ENCODE measurements around a stretch of chr6.

DNA sequence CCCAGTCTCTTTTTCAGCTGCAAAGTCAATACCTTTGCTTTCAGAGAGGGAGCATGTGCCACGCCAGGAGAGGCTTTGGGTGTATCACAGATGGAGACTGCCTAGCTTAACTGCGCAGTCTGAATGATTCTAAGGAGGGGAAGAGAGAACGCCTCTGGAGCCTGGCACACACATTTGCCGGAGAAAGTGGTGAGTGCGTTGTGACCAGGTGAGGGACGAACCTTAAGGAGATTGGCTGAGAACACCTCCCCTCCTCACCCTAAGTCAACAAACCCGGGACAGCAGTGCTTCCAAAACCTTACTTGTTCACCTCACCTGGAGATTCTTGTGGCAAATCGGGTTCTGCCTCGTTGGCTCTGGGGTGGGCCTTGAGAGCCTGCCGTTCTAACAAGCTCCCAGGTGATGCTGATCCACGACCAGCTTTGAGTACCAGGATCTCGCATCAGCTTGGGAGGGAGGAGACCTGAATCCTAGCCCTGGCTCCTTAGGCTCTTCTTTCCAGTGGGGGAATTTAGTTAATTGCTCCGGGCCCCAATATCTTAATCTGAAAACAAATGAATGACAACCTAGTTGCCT is 9.4 kb downstream of the SYNJ2 start:
- PRO-cap, 3 experiments: no peak in any of the 3 experiments
- RRBS: 58% methylated on average over 3 of the region's 13 CpGs

- PRO-cap, 3 experiments: peak in 1 of 3 experiments; most common minus-strand start chr6:158003925 (in 1)
- RRBS: no CpG with 5 or more reads among the region's 8 CpGs
Observed at GRCh38 chr6:158003791-158004277, 22.2 kb downstream of the SYNJ2 start.

DNA sequence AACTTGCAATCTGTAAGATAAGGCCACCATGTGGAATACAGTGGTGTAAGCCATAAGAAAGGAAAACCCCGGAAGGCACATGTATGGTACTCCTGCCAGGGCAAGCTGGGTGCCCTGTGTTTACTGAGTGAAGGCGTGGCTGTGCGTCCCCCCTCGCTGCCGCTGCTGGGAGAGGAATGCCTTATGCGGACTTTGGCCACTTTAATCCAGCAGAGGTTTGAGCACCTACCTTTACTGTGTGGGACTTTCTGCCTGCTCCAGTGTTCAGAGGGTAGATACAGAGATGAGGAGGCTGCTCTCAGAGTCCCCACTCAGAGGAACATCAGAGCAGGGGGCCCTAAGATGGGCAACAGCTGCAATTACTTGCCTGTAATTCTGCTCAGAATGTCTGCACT is 52.6 kb downstream of the SYNJ2 start:
- PRO-cap, 3 experiments: no peak in any of the 3 experiments
- RRBS: no CpG with 5 or more reads among the region's 6 CpGs

GRCh38 chr6:158066076-158066866 is 84.6 kb downstream of the SYNJ2 start:
- PRO-cap, 3 experiments: no peak in any of the 3 experiments
- RRBS: 95% methylated on average over 3 of the region's 26 CpGs

GRCh38 chr6:158077865-158078451 is 90.1 kb downstream of the SERAC1 start:
- PRO-cap, 3 experiments: no peak in any of the 3 experiments
- RRBS: no CpG with 5 or more reads among the region's 18 CpGs

DNA sequence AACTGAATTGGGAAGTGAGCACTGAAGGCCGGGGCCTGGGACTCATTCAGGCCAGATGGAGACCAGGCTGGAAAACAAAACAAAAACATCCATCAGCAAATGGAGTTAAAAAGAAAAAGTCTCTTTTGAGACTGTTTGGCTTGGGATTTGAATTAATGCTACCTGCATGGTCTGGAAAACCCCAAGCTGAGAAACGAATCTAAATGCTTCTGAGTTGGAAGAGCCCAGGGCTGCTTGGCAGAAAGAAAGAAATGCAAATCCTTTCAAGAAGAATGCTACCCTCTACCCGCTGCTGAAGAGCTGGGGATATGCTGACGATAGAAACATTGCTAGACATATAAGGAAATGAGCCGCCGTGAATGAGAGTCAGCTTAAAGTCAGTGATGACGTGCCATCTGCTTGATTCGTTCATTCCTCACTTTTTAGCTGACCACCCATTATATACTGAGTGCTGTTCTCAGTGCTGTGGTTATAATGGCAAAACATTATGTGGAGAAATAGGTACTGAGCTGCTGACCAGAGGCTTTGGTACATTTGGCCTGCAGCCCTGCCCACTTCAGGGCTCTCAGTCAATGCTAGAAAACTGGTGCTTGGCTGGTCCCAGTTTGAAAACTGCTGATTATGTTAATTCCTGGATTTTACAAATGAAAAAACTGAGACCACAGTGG is 28.0 kb upstream of the TULP4 start:
- PRO-cap, 3 experiments: no peak in any of the 3 experiments
- RRBS: no CpG with 5 or more reads among the region's 8 CpGs

DNA sequence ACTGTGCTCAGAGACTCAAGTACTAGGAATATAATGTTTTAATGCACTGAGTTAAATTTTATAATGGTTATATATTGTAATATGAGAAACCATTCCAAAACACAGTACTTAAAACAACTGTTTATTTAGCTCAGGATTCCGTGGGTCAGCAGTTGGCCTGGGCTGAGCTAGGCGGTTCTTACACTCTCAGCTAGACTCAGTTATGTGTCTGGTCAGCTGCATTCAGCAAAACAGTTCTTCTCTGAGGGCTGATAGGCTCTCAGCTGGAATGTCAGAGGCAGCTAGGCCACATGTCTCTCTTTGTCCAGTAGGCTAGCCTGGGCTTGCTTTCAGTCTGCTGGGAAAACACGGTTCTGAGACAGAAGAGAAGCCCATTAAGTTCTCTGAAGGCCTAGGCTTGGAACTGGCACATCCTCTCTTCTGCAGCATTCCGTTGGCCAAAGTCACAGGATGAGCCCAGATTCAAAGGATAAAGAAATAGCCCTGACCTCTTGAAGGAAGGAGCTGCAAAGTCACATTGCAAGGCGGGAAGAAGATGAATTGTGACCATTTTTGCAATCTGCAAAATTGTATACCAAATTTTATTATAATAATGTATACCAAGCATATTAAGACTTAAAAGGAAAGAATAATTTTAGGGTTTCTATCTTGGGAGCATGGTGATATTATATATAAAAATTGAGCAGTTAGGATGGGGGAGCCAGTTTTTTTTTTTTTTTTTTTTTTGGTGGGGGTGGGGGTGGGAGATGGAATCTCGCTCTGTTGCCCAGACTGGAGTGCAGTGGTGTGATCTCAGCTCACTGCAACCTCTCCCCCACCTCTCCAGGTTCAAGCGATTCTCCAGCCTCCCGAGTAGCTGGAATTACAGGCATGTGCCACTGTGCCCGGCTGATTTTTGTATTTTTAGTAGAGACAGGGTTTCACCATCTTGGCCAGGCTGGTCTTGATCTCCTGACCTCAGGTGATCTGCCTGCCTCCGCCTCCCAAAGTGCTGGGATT is 65.8 kb downstream of the TULP4 start:
- PRO-cap, 3 experiments: peak in 1 of 3 experiments; most common minus-strand start position 204 of the sequence (in 1)
- RRBS: no CpG with 5 or more reads among the region's 10 CpGs

DNA sequence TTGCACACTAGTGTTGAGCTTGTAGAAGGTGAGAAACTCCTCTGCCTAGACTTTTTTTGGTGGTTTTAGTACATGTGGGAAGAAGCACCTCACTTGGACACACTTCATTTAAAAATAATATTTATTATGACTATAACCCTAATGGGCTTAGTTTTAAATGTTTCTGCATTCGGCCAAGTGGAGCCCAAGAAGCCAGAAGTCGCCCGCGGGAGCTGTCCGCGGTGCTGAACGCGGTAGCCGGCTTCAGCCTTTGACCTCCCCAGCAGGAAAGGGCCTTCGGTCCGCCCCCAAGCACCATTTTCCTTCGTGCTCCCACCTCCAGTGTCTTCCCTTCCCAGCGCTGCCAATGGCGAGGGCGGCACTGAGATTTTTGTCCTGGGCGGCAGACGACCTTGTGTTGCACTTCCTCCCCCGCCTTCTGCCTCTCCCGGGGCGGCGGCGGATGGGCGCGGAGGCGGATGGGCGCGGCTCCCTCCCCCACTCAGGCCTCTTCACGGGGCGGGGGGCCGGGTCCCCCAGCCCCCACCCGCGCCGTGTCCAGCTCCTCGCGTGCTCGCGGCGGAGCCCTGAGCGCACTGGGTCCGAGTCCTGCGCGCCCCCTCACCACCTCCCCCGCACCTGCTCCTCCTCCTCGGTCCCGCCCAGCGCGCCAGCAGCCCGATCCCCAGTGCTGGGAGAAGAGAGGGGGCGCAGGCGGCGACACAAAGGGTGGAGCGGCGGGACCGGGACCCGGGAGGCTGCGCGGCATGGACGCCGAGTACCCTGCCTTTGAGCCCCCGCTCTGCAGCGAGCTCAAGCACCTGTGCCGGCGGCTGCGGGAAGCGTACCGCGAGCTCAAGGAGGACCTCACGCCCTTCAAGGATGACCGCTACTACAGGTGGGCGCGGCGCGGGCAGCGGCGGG is 23.7 kb upstream of the TMEM181 start:
- PRO-cap, 3 experiments: no peak in any of the 3 experiments
- RRBS: 2% methylated on average over 29 of the region's 75 CpGs

DNA sequence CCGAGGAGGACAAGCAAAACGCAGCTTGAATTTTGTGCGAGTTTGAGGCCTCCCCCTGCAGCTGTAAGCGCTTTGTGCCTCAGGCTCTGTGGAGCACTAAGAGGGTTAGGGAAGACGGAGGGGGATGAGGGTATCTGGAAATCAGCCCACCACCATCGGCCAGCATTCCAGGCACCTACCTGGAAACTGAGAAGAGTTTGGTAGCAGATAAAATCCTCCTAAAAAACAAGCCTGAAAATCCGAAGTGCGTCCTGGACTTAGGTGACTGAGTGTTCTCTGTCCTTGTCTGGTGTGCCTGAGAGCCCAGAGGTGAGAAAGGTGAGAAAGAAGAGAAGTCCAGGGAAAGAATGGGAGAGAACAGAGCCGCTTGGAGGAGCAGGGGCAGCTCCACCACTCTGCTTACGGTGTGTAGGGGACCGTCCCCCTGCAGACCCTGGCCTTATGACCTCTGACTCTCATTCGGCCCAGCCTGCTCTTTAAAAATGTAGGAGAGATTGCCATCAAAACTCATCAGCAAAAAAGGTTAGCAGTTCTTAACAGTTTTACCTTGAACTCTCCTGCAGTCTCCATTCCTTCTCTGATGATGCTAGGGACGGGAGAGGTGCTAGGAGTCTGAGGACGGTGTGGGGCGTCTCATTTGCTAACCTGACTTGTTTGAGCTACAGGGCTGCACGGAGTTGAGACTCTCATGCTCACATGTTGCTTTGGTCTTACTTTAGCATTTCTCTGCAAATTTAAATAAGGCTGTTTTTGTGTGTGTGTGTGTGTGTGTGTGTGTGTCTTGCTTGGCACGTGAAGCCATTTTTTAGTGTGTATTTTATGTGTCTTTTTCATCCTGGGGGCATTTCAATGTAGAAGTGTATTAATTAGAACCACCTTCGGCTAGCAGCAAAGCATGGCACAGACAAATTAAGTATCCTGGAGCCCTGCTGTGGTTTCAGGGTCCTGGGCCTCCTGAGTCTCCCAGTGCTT is 2.1 kb downstream of the TMEM181 start:
- PRO-cap, 3 experiments: no peak in any of the 3 experiments
- RRBS: no CpG with 5 or more reads among the region's 18 CpGs

DNA sequence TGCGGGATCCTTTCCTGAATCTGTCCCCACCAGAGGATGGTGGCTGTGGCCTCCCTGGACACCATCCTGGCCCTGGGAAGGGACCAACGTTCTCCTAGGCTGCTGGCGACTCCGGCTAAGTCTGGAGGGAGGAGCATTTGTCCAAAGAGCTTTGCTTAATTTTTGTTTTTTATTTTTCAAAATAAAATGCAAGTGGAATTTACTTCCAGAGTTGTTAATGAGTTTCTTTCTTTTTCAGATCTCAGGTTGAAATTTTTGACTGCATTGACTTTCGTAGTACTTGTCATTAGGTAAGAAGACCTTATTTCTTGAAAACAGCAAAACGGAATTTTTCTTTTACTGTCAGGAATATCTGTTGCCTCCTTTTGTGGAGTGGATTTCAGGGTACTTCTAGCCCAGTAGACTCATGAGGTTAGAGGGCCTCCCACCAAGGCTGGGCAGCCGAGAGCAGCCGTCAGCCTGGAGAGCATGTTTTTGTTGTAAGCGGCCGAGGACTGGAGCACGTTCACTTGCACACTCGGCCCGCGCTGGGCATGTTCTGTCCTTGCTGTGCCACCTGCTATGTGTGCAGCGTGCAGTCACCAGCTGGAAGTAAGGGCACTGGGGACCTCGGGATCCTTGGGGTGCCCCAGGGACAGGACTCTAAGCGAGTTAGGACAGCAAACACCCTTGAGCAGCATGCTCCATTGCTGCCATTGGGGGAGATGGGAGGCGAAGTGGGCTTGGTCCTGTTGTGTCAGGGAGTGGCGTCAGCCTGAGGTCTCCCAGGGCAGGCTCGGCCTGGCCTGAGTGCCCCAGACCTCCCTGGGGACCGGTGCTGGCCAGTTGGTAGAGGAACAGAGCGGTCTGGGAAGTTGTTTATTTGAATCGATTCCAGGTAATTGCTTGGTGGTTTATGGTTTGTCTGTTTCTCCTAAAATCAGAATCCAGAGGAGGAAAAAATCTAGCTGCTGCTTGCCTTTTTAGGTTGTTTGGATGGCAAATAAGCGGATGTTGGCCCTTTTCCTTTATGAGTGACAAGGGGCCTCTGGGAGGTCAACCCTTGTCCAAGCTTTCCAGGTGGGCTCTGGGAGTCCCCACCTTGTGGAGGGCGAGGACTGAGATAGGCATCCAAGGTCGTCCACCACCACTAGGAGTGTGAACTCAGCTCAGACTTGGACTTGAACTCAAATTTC is 18.7 kb downstream of the DYNLT1 start:
- PRO-cap, 3 experiments: no peak in any of the 3 experiments
- RRBS: no CpG with 5 or more reads among the region's 26 CpGs

DNA sequence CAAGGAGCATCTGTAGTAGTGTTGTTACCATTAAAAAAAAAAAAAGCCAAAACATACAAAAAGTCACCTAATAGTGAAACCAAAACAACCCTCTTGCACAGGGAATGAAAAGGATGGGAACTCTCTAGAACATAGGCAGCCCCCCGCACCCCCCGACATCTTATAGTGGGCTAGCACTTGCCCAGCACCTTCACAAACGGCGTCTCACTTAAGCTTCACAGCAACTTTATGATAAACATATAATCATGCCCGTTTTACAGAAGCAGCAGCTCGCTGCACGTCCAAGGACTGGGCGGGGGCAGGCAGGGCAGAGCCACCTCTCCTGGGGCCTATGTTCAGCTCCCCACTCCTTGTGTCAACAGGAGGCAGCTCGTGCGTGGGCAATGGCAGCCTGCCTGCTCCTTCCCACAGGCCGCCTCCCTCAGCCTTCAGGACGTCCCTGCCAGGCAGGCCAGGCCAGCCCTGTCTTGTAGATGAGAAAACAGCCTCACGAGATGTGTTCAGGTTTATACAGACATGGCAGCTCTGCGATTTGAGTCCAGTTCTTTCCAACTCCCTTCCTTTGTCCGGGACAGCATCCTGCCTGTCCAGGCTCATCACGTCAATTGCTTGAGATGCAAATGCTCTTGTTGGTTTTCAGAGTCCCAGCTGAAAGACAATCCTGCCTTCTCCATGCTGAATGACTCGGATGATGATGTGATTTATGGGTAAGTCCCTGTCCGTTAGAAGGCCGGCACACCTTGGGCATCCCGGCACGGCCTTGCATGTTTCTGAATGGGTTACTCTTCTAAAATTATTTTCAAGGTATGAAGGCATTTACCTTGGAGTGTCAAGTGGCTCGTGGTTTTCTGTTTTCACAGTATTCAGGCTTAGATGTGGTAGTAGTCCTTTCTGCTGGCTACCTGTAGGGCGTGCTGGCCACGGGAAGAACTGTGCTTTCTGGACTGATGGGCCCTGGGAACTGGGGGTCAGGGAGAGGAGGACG is 13.6 kb downstream of the DYNLT1 start:
- PRO-cap, 3 experiments: no peak in any of the 3 experiments
- RRBS: no CpG with 5 or more reads among the region's 25 CpGs

- PRO-cap, 3 experiments: no peak in any of the 3 experiments
- RRBS: no CpG with 5 or more reads among the region's 4 CpGs
Observed at GRCh38 chr6:158634109-158634629, 10.4 kb downstream of the DYNLT1 start.

DNA sequence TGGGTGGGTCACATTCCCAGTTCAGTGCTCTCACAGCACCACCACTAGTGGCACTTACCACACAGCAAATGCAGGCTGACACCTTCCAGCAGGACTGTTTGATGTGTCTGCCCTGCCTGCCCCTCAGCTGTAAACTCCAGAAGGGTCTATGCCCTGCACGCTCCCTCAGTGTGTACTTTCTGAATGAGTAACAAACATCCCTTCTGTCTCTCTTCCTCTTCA is 4.0 kb downstream of the DYNLT1 start:
- PRO-cap, 3 experiments: no peak in any of the 3 experiments
- RRBS: no CpG with 5 or more reads among the region's 1 CpG

GRCh38 chr6:158674378-158675064 is 24.7 kb downstream of the SYTL3 start:
- PRO-cap, 3 experiments: no peak in any of the 3 experiments
- RRBS: no CpG with 5 or more reads among the region's 14 CpGs

GRCh38 chr6:158686751-158688050 is 37.3 kb downstream of the SYTL3 start:
- PRO-cap, 3 experiments: no peak in any of the 3 experiments
- RRBS: 86% methylated on average over 1 of the region's 12 CpGs

GRCh38 chr6:158763870-158764162 is 55.4 kb downstream of the EZR start:
- PRO-cap, 3 experiments: no peak in any of the 3 experiments
- RRBS: no CpG with 5 or more reads among the region's 4 CpGs

- PRO-cap, 3 experiments: no peak in any of the 3 experiments
- RRBS: no CpG with 5 or more reads among the region's 9 CpGs
Observed at GRCh38 chr6:158765127-158765411, 54.1 kb downstream of the EZR start.

DNA sequence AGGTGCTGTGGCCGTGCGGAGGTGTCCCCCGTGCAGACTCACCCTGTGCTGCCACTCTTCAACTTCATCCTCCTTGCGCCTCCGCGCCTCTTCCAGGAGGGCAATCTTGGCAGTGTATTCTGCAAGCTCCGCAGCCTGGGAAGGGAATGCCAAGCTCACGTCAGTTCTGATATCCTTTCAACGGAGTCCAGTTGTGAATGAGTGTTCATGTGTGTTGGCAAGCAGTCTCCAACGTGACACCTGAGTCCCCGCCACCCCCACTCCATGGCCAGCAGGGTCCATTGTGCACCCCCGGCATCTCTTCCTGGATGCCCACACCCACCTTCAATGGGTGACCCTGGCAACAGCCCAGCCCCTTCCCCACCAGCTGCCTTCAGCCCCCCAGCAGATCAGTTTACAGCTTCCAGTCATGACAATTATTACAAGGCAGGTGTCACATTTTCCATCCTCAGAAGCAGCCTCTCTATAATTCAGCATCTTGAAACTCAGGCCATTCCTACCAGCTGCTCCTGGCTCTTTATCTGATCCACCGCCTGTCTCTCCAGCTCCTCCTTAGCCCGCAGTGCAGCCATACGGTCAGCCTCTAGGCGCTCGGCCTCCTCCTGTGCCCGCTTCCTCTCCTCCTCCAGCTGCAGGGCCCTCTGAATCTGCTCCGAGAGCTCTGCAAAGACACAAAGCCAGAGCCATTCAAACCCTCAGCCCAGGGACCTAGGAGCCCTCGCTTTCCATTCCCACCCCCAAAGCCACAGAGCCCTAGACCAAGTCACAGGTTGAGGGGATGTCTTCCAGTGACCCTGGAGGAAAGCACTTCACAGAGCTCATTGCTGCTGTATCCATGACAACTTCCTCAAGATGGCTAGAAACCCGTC is 49.6 kb downstream of the EZR start:
- PRO-cap, 3 experiments: no peak in any of the 3 experiments
- RRBS: no CpG with 5 or more reads among the region's 21 CpGs

DNA sequence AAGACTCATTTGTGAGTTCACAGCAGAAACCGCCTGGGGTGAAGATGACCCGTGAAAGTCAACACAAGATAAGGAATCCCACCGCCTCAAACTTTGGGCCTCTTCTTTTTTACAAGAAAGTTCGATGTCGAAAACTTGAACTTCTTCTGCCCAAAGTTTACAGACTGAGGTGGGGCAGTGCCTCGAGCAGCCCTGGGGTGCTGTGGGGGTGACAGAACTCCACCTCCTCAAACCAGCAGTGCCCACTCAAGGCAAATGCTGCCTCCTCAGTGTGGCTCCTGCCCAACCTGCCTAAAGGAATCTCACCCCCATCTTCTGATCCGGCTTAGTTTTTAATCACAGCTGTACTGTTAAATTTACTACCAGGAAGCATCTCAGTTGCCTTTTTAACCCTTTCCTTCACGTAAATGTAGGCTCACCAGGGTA is 45.1 kb downstream of the EZR start:
- PRO-cap, 3 experiments: no peak in any of the 3 experiments
- RRBS: no CpG with 5 or more reads among the region's 8 CpGs

DNA sequence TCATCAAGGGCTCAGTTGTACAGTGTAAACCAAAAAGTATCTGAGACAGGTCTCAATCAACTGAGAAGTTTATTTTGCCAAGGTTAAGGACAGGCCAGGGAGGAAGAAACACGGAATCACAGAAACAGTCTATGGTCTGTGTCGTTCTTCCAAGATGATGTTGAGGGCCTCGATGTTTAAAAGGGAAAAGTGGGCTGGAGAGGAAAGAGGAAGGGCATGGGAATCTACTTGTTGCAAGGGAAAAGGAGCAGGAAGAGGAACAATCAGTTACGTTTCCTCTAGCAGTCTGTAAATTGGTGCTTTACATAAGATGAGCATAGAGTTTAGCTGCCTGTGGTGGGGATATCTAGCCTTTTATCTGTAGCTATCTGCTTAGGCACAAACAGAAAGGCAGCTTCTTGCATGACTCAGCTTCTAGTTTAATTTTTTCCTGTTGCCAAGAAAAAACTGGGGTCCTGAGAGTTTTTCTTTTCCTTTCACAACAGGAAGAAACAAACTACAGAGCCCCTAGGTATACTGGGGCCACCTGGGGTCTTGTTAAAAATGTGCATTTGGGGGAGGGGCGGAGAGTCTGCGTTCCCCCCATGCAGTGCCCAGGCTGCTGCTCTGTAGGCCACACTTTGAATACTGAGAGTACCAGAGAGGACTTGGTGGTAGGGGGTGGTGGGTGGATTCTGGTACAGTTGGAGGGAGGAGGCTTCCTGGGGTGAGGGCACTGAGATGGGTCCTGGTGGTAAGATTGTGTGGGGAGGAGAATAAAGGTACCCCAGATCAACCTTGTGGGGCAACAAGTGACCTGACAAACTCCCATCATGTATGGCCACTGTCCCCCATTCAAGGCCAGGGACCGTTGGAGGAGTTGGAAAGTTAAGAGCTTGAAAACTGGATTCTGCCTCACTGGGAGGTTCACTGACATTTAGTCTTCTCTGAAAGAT is 35.3 kb upstream of the EZR start:
- PRO-cap, 3 experiments: no peak in any of the 3 experiments
- RRBS: no CpG with 5 or more reads among the region's 7 CpGs